CMK (cell line): Measurements from ENCODE around the genes TTC12 and HTR3B.

DNA sequence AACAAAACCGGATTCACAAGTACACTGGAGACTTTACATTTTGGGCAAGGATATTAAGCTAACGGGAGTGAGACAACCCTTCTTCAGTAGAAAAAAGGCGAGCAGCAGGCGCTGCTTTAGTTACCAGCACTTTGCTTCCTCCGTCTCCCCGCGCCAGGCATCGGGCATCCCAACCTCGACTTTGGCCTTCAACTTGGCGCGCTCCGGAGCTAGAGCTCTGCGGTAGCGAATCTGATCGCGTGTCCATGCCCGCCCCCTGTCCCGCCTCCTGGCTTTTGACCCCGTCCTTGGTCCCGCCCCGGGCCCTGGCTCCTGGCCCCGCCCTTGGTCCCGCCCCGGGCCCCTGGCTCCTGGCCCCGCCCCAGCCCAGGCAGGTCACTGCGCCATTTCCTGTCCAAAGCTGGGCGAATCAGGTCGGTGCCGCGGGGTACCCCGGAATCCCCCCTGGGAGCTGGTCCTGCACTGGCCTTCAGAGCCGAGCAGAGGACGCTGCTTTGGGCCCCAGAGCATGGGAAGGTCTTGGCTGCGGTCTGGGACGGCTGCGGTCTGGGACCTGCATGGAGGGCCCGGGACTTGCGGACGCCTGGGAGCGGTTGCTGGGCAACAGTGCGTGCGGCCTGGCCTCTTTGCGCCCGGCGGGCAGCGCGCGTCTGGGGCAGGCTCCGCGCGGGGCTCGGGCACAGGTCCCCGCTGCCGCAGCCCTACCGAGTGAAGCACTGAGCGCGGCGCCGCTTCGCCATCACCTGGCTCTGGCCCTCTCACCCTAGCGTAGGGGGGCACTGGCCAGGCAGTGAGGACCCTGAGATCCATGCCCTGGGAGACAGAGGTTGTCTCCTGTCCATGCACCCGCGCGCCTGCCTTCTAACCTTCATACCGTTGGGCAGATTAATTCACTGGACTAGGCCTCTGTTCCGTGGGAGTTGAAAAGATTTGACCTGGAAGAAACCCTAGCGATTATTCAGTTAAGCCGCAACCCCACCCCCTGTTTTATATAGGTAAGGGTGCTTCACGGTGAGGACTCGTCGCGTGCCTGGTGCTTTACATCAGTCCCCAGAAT, at the start of gene TTC12:
Gene TTC12 (plus strand): TSS at position 378 of the 1,057 bp plus-strand sequence.
- RRBS, result 2% methylated on average over 25 of the region's 72 CpGs

- RRBS, result no CpG with 5 or more reads among the region's 5 CpGs
Observed at GRCh38 chr11:113781665-113782277, 2.2 kb downstream of the CLDN25 start.

DNA sequence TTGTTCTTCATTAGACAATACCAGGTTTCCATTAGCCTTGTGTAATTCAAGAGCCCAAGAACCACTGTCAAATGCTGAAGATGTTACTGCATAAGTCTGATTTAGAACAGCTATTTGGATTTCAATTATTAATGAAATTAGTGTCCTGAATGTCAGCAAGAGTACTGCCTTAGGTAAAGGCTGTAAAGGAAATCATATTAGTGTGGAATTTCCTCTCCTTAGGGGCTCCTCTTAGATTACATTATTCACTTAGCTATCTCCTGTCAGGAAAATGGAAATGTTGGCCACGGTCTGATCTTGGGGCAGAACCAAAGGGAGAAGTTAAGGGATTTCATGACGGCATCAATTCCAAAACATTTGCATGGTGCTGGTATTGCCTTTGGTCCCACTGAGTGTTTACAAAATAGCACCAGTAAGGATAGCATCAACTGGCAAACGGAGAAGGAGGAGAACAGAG, at the start of gene HTR3B:
Gene HTR3B (plus strand): TSS at position 406 of the 457 bp plus-strand sequence.
- RRBS, result no CpG with 5 or more reads among the region's 3 CpGs

- RRBS, result no CpG with 5 or more reads among the region's 6 CpGs
Observed at GRCh38 chr11:114052137-114052604, 7.3 kb upstream of the ZBTB16 start.

- RRBS, result no CpG with 5 or more reads among the region's 6 CpGs
Observed at GRCh38 chr11:114070515-114071219, 11.2 kb downstream of the ZBTB16 start.

- RRBS, result no CpG with 5 or more reads among the region's 10 CpGs
Observed at GRCh38 chr11:114078203-114079210, 19.0 kb downstream of the ZBTB16 start.

DNA sequence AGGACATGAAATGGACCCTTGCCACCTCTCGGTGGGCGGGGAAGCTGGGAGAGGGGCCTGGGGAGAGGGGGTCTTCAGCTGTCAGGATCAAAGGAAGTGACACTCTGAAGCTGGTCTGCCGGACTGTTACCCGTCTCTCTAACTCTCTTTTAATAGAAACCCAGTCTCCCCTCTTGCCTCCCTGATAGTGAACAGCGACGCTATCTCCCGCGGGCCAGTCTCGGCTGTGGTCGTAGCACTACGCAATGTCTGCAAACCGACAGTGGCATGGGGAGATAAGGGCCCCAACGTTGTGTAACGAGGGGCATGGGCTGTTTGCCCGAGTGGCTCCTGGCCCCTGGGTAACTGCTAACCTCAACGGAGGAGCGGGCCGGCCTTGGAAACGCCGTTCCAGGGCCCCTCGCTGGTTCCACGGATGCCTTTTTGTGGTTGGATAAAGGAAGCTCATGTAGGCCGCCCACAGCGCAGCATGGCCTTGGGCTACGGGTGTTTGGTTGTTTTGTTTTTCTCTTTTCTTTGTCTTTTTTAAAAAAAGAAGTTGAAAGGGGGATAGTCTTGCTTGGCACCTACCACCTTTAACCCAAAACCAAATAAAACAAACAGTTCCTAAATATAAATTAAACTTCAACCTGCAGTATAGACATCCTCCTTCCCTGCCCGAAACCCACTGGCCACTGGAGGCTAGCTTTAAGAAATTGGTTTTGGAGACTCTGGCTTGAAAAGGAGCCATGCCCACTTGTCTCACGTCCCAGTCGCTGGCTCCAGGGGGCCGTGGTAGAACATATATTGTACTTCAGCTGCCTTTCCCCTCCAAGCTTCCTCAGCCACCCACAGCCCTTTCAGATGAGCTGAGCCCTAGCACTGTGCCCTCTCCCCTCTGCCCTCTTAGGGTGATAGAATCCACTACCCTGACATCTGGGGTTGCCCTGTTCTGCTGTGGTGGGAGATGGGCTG, 23.5 kb downstream of the ZBTB16 start:
- RRBS, result no CpG with 5 or more reads among the region's 29 CpGs

- RRBS, result no CpG with 5 or more reads among the region's 8 CpGs
Observed at GRCh38 chr11:114111386-114112245, 52.1 kb downstream of the ZBTB16 start.

DNA sequence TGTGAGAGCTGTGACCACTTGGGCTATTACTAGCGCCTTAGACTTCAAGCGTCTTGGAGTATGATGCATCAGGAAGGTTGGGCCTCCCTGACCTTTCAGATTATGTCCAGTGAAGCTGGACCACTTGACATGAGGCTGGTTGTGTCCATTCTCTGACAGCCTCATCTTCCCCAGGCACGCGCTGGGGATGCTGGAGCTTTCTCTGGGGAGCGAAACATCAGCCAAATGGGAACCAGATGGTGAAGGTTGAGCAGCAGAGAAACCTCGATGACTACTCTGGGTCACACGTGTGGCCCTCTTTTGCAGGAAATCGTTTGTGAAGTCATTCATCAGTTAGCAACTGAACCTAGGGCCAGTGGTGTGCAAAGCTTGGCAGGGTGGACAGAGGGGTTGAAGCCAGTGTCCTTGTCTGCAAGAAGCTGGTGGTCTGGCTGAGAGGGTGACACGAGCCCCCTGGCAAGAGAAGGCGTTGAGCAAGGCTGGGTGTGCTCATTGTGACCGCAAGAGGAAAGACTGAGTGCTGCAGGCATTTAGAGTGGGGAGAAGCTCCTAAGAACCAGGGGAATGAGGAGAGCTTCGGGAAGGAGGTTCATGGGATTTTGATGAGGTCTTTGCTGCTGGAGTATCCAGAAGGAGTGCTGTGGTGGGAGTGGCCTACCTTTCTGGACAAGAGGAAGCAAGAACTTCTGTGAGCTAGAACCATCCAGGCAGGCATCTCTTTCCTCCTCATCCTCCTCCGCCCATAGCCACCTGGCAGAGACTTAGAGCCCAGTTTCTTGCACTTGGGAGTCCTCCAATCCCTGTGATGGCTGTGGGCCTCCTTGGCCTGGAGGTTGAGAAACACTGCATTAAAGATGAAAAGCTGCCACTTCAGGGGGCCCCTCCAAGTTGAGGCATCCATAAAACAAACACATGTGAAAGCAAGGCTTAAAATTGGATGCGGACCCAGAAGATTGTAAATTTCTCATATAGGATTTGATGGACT, 110.0 kb downstream of the ZBTB16 start:
- RRBS, result no CpG with 5 or more reads among the region's 14 CpGs

DNA sequence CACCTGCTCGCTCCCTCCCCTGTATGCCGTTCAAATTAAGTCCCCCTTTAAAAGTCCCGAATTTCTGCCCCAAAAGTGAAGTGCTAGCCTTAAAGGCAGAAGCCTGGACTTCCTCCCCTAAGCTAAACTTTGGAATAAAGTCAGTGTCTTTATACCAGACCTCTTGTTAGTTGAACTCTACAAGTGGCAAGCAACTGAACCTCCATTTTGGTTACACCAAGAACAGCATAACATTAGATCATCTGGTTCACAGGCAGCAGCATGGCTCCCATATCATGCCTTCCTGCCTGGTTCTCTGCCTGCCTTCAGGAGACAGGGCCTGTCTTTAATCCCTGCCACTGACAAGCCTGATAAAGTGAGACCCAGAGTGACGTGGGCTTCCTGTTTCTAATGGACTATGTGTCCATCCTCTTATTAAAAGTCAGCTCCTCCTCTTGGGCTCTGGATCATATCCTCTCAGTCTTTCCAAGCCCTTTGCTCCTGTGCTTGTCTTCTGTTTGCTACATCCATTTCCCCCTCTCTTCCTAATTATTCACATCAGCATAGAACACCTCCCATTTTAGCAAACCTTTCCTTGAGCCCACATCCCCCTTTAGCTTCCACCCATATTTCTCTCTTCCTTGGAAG, 32.4 kb upstream of the NNMT start:
- RRBS, result no CpG with 5 or more reads among the region's 4 CpGs

GRCh38 chr11:114313031-114313669, 17.0 kb downstream of the NNMT start:
- RRBS, result no CpG with 5 or more reads among the region's 10 CpGs

DNA sequence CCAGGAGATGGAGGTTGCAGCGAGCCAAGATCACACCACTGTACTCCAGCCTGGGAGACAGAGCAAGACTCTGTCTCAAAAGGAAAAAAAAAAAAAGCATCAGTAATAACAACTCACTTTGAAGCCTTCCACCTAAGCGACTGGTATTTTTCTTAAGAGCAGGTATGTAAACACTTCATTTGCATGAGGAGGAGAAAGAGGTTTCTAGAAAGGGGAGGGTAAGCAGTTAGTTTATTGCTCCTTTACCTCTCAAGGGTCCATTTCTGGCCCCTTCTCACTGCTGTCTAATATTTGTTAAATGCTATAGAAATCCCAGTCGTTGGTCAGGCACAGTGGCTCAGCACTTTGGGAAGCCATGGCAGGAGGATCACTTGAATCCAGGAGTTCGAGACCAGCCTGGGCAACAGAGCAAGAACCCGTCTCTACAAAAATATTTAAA, 22.7 kb downstream of the NNMT start:
- RRBS, result no CpG with 5 or more reads among the region's 5 CpGs

DNA sequence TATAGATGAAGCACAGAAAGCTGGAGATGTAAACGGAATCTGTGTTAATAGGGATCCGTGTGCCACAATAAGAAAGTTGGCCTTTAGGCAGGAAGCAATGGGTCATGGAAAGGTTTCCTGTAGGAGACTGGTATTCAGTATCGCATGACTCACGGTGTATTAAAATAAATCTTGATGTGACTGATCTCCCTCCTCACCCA, 118.5 kb downstream of the NXPE2 start:
- RRBS, result no CpG with 5 or more reads among the region's 4 CpGs

DNA sequence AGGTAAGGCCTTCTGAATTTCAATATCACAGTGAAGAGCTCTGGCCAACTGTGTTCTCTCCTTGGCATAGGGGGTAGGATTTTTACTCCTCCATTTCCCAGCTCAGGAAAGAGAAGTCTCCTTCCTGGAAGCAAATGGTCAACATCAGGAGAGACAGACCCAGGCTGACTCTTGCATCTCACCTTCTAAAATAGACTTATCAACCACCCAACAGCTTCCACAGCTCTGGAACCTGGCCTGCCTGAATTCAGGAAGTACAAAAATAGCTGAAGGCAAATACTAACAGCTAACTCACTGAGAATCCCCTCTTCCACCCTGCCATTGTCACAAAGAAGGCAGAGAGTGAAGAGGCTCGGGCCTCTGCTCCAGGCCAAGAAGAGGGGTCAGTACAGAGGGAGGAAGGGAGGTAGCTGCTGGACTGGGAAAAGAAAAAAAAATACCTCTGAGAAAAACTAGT, 213.6 kb downstream of the NXPE2 start:
- RRBS, result no CpG with 5 or more reads among the region's 1 CpG

- RRBS, result no CpG with 5 or more reads among the region's 16 CpGs
Observed at GRCh38 chr11:115500539-115501579, 3.4 kb downstream of the CADM1 start.

DNA sequence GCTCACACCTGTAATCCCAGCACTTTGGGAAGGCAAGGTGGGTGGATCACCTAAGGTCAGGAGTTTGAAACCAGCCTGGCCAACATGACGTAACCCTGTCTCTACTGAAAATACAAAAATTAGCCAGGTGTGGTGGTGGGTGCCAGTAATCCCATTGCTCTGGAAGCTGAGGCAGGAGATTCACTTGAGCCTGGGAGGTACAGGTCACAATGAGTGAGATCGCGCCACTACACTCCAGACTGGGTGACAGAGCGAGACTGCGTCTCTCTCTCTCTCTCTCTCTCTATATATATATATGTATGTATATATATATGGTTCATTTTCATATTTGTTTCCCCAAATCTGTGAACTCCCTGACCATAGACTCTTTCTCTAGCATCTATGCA, 56.4 kb upstream of the CADM1 start:
- RRBS, result no CpG with 5 or more reads among the region's 5 CpGs

GRCh38 chr11:115622749-115623548, 118.7 kb upstream of the CADM1 start:
- RRBS, result 14% methylated on average over 3 of the region's 10 CpGs

- RRBS, result no CpG with 5 or more reads among the region's 6 CpGs
Observed at GRCh38 chr11:116073088-116073437, 568.8 kb upstream of the CADM1 start.

DNA sequence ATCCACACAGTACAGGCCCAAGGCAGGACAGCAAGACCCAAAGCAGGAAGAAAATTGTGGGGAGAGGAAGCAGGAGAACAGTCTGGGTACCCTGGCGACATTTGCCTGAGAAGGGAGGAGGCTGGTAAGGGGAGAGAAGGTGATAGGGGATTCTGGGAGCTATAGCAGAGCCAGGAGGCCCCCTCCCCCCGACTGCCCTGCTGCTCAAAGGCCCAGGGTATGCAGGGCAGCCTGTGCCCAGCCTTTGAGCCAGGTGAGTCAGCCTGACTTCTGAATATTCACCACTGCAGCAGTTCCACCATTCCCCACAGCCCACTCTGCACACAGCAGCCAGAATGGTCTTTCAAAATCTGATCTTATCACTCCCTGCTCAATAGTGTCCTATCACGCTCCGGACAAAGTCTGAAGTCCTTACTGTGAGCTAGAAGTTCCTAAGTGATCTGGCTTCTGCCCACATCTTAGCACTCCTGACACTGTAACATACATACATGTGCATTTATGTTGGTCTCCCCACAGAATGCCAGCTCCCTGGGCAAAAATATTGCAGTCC, 111.8 kb downstream of the BUD13 start:
- RRBS, result no CpG with 5 or more reads among the region's 4 CpGs

- RRBS, result no CpG with 5 or more reads among the region's 8 CpGs
Observed at GRCh38 chr11:116807964-116808737, 15.0 kb downstream of the APOA4 start.